GM19239 (cell line): ENCODE measurements around the genes TULP4 and SOD2.

- RRBS: no CpG with 5 or more reads among the region's 13 CpGs
Observed at GRCh38 chr6:158312057-158313093, at the start of gene TULP4. Gene TULP4 (plus strand): TSS chr6:158312465.

DNA sequence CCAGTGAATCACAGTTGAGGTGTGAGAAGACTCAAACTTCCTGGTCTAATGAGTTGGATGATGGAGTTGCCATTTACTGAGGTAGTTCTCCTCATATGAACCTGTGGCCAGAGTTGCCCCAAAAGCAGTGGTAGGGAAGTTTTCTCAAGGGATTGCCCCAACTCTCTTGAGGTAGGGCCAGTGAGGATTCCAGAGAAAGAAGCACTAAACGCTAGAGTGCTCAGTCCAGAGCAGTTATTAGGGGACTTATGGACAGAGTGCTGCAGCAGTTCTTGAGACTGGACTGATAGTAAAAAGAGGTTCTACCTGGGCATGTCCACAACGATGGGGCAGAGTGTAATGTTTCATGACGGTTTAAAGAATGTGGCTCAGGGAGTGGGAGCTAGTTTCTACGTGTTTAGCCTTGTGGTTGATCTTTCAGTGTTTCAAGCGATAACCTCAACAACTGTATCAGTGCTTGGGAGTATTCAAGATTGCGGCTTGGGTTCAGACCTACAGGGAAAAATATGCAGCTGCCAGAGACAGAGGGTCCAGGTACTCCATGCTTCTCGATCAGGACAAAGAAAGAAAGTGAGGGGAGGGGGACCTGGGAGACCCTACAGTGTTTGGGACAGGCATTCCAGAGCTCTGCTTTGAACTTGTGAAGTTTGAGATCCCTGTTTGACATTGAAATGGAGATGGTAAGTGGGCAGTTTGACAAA, 67.1 kb downstream of the TULP4 start:
- RRBS: no CpG with 5 or more reads among the region's 7 CpGs

DNA sequence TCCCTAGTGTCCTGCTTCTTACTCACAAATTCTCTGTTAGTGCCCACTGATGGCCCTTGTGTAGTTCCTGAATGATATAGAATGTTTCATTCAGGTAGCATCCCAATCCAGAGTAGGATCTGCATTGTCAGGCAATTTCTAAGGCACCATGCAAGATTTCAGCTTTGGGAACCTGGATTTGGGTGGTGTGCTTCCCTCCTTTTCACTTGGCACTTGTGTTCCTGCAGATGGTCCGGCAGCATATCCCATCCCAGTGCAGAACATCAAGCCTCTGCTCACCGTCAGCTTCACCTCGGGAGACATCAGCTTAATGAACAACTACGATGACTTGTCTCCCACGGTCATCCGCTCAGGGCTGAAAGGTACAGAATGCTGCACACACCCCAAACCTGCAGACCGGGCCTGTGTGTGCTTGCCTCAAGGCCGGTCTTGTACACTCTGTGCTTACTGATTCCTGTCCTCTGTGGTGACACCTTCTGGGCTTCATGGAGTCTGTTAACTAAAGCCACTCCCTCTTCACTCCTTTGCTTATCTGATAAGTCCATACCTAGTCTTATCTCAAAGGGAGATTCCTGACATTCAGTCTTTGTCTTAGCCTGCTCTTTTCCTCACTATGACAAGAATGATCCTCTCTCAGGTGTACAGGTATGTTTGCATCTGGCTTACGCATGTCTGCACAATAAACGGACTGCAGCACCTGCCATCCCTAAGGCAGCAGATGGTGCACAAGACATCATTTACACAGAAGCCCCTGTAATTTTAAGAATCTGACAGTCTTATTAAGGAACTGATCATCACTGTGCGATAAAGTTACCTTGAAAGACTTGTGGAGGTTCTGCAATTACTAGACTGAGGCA, 107.8 kb upstream of the TMEM181 start:
- RRBS: no CpG with 5 or more reads among the region's 11 CpGs

DNA sequence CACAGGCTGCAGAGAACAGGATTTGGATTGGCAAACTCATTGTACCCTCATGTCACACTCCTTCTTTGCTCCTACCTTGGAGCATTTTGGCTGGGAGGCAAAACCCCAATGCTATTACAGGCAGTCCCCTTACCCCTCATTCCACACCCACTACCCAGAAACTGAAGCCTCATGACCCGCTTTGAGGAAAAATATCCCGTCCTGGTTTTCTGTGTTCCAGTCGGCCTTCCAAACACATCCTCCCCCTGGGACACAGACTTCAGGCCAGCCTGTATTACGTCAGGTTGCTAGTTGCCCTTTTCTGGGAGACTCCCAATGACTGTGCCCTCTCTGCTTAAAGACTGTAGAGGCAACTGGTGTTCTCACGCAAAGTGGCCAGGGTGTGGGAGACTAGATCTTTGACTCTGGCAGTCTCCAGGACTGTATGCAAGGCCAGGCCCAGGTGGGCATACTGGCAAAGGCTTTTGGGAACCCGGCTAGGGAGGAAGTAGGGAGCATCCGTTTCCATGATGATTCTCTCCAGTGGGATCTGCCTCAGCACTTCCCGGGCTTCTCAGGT, 35.1 kb downstream of the DYNLT1 start:
- RRBS: 96% methylated on average over 2 of the region's 8 CpGs

DNA sequence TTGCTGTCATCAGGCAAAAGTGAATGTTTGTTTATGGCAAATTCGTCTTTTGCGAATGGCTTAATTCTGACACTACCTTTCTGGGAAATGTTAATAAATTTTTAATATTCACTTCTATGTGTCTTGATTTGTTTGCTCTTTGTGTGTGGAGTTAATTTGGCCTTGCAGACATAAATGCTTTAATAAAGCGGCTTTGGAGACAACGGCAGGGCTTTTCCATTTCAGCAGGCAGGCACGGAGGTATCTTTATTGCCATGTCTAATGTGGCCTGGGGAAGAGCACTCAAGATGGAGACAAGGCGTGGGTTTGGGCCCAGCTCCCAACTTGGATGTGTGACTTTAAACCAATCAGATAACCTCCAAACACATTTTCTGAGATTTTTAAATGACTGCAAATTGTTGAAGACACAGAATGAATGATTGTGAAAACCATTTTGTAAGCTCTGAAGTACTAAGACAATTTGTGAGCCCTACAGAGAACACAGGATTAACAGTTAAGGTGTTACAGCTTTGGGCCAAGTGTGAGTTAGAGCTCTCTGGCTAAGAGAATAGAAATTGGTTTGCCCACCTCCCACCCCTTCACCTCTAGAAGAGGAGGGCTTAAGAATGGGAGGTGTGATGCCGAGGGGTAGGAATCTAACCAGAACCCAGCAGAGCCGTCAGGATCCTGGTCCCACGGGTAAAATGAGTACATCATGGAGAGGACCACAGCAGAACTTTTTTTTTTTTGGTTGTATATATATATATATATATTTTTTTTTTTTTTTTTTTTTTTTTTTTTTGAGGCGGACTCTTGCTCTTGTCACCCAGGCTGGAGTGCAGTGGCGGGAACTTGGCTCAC, 9.0 kb downstream of the DYNLT1 start:
- RRBS: no CpG with 5 or more reads among the region's 11 CpGs

DNA sequence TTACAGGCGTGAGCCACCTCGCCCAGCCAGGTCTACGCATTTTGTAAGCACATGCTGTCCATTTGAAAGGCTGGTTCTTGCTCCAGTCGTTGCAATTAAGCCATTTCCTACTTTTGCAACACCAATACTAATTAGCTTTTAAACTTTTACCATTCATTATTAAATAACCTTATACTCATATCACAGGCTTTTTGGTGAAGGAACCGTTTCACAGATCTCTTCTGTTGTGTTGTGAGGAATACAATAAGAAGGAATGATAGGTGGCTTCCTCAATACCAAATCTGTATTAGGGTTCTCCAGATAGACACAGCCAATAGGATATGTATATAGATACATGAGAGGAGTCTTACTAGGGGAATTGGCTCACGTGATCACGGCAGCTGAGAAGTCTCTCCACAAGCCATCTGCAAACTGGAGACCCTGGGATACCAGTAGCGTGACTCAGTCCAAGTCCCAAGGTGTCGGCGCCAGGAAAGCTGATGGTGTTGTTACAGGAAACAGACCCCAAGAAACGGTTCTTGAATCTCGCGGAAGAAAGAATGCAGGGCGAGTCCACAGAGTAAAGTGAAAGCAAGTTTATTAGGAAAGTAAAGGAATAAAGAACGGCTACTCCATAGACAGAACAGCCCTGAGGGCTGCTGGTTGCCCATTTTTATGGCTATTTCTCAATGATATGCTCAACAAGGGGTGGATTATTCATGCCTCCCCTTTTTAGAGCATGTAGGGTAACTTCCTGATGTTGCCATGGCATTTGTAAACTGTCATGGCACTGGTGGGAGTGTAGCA, 61.4 kb downstream of the SYTL3 start:
- RRBS: no CpG with 5 or more reads among the region's 15 CpGs

- RRBS: no CpG with 5 or more reads among the region's 19 CpGs
Observed at GRCh38 chr6:158720273-158721157, 70.7 kb downstream of the SYTL3 start.

DNA sequence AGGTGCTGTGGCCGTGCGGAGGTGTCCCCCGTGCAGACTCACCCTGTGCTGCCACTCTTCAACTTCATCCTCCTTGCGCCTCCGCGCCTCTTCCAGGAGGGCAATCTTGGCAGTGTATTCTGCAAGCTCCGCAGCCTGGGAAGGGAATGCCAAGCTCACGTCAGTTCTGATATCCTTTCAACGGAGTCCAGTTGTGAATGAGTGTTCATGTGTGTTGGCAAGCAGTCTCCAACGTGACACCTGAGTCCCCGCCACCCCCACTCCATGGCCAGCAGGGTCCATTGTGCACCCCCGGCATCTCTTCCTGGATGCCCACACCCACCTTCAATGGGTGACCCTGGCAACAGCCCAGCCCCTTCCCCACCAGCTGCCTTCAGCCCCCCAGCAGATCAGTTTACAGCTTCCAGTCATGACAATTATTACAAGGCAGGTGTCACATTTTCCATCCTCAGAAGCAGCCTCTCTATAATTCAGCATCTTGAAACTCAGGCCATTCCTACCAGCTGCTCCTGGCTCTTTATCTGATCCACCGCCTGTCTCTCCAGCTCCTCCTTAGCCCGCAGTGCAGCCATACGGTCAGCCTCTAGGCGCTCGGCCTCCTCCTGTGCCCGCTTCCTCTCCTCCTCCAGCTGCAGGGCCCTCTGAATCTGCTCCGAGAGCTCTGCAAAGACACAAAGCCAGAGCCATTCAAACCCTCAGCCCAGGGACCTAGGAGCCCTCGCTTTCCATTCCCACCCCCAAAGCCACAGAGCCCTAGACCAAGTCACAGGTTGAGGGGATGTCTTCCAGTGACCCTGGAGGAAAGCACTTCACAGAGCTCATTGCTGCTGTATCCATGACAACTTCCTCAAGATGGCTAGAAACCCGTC, 49.6 kb downstream of the EZR start:
- RRBS: no CpG with 5 or more reads among the region's 21 CpGs

DNA sequence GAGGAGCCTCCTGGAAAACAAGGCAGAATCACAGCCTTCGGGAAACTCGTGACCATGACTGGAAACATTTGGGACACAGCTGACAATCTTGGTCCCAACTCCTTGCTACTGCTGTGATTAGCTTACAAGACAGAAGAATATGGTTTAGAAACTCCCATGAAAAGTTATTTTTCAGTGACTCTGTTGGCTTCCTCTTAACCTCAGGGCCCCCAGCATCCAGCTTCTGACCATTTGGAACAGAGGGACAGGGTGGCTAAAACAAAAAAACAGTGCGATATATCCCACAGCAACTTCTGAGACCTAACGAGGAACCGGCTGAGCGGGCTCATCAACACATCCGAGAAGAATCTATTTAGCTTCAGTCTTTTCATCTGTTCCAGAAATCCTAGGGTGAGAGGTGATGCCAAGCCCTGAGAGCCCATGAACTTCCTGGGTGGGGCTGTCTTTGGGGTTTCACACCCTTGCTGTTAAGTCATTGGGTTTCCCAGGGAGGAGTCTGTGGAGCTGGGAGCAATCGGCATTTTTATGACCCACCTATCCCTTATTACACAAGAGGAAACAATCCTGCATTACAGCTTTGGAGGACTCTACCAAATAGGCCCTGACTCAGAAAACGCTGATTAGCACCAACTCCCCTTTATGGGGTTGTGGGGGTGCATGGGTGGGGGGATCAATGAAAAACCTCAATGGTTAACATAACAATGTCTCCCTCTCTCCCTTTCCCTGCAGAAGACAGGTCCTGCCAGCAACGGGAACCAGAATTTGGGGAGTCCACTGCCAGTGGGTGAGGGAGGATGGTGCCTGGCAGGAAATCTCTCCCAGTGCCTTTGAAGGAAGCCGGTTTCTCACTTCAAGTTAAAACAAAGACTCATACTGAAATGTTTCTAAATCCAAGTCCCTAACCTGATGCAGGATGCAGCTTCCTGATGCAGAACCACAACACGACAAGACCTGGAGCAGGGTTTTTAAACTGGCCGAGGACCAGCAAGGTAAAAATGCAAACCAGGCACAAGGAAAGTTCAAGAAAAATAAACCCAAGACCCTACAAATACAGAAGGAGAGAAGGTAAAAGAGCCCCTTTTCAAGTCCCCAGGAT, 46.3 kb downstream of the EZR start:
- RRBS: no CpG with 5 or more reads among the region's 13 CpGs

DNA sequence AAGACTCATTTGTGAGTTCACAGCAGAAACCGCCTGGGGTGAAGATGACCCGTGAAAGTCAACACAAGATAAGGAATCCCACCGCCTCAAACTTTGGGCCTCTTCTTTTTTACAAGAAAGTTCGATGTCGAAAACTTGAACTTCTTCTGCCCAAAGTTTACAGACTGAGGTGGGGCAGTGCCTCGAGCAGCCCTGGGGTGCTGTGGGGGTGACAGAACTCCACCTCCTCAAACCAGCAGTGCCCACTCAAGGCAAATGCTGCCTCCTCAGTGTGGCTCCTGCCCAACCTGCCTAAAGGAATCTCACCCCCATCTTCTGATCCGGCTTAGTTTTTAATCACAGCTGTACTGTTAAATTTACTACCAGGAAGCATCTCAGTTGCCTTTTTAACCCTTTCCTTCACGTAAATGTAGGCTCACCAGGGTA, 45.1 kb downstream of the EZR start:
- RRBS: no CpG with 5 or more reads among the region's 8 CpGs

GRCh38 chr6:158789190-158789905, 29.8 kb downstream of the EZR start:
- RRBS: no CpG with 5 or more reads among the region's 11 CpGs

DNA sequence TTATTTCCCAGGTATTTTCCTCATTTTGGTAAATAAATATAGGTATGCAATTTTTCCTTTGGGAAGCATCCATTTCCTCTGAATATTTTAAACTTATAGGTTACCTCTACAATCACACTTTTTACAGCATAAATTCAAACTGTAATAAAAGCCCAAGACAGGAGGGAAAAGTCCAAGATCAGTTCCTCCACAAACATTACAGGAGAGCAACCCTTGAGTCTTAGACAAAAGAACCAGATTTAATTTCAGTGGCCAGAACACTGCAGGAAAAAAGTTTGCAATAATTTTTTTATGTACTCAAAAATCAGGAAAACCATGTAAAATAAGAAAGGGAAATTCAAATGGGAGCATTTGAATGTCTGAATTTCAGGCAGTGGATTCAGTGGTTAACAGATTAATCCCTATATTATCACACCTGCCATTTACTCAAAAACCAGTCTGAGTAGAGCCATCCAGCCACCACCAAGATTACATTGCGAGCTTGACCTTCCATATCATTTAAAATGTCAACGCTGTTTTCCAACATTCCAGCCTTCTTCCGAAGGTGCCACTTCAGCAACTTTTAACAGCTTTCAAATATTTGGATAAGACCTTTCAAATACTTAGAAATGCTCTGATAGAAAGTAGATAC, 22.0 kb downstream of the EZR start:
- RRBS: no CpG with 5 or more reads among the region's 3 CpGs

DNA sequence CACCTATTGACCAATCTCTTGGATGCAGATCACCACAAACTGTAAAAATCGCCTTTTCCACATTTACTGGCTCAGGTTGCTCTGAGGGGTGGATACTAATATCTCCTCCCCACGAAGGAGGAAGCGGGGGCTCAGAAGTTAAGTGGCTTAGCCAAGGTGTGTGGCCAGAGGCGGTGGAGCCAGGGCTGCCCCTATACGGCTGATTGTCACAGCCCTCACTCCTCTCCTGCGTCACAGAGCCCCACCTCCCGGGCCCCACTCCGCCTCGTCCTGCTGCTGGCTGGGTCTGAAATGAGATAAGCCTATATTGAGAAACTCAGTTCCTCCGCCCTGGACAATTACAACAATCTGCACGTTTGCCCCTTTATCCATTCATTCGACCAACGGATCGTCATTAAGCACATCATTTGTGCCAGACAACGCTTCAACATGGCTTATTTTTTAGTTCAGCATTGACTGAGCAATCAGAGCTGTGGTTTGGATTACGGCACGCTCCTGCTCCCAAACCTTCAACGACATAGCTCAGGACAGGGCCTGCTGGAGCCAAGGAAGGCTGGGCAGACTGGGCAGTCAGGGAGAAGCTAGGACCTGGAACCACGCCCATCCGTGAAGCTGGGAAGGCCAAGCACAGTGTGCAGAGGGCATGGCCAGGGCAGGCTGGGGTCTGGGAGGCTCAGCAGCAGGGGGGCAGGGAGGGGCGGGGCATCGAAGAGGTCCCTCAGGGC, 16.5 kb upstream of the EZR start:
- RRBS: no CpG with 5 or more reads among the region's 22 CpGs

DNA sequence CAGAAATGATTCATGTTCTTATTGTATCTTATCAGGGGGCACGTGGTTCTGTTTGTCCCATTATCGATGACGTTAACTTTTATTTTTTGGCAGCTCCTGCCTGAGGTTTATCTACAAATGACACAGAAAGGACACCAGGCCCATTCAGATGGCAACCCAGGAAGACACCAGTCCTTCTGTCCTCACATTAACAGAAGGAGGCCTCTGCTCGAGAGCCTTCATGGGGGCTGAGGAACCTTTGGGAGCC, 41.2 kb upstream of the EZR start:
- RRBS: no CpG with 5 or more reads among the region's 4 CpGs

DNA sequence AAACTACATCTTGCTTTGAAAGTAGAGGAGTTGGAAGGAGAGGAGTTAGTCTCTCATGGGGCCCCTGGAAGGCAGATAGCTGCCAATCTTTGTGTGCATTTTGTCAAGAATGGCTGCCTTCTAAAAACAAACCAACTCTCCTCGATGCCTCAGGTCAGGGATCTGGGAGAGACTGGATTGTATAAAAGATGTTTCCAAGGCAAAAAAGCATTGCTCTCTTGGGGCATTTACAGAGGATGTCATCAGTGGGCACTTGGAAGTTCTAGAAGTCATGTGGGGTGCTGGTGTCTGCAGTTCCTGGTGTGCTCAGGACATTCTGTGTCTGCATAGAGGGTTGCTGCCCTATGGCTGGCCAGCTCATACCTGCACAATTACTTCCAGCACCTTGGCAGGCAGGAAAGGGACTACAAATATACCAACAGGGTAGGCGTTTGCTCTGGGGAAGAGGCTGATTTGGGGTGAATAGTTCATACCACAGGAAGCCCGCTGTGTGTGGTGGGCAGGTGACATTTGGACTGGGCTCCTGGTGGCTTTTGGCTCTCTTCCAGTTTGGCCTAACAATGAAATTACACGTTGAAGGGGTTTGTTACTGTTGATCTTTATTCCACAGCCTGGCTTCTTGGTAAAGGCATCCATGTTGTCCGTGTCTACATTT, 88.4 kb downstream of the RSPH3 start:
- RRBS: no CpG with 5 or more reads among the region's 5 CpGs

DNA sequence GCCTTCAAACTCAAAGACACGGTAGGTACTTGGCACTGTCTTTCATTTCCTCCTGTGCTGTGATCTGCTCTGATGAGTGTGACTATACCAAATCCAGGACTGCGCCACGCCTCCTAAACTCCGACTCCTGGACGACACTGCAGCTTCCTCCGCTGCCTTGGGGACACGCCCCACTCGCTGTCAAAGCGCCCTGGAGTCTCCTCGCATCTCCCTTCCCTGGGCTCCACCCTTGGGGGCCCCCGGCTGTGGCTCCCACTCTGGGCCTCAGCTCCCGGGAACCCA, 61.3 kb downstream of the RSPH3 start:
- RRBS: no CpG with 5 or more reads among the region's 12 CpGs

GRCh38 chr6:158977291-158978087, 22.5 kb downstream of the RSPH3 start:
- RRBS: no CpG with 5 or more reads among the region's 5 CpGs

- RRBS: no CpG with 5 or more reads among the region's 7 CpGs
Observed at GRCh38 chr6:159119591-159120410, 49.4 kb upstream of the FNDC1 start.

DNA sequence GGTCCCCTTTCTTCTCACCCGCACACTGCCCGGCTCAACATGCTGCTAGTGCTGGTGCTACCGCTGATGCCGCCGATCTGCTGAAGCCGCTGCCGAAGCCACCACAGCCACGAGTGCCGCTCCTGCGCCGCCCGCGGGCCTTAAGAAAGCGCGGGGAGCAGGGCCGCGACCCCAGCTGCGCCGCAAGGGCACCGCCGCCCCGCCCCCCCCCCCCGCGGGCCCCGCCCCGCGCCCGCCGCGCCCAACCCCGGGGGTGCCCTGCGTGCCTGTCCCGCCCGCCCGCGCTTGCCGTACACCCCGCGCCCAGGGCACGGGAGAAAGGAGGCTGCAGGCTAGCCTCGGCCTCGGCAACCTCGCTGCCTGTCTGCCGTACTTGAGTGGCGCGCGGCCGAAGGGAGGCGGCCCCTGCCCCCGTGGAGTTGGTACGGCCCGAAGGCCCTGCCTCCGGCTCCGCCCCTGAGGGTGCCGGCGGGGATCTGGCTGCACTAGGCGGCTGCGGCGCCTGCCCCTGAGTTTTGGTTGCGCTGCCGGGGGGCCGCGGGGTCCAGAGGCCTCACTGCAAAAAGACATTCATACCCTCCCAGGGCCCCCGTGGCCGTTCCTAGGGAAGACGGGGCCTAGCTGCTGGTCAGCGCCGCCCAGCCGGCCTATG, at the start of gene SOD2:
SOD2 (minus strand) TSS at position 115 of the 652 bp plus-strand sequence.
- RRBS: 2% methylated on average over 7 of the region's 69 CpGs

- RRBS: no CpG with 5 or more reads among the region's 12 CpGs
Observed at GRCh38 chr6:159750578-159751623, 10.9 kb upstream of the ACAT2 start.